ENCODE data around the genes HTR2A, MED4 and SETDB2.

DNA sequence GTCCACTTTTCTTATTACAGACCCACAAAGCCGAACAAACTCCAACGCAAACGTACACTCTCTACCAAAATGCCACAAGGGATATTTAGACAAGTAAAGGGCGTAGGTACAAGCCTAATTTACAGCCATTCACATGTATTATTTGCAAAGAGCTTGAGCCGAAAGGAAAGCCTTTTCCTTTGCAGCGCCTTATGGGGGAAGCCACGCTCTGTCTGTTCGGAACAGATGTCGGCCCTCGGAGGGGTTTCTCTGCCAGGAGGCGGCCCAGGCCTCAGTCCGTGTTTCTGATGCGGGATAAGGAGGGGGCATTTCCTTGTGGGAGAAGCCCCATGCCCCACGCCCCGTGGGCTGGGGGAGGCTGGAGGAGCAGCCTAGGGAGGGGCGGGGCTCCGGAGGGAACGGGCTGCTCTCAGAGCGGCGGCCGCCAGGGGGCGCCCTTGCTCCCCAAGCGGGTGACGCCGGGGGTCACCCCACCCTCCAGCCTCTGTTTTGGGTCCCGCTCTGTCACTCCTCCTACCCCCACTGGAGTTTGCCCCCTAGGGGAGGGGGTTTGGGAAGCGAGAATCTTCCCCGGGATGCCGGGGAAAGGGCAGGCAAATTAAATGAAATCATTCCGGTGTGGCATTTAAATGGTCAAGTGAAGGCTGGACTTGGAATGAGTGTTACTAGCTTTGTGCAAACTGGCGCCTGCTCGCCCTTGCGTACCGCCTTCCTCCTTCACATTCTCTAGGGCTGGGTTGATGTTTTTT is 2.9 kb downstream of the HTR2A start:
- RRBS: 2% methylated on average over 10 of the region's 34 CpGs

- RRBS: no CpG with 5 or more reads among the region's 12 CpGs
Observed at GRCh38 chr13:46896635-46897264, at the start of gene HTR2A. Gene HTR2A (minus strand): TSS chr13:46897053.

DNA sequence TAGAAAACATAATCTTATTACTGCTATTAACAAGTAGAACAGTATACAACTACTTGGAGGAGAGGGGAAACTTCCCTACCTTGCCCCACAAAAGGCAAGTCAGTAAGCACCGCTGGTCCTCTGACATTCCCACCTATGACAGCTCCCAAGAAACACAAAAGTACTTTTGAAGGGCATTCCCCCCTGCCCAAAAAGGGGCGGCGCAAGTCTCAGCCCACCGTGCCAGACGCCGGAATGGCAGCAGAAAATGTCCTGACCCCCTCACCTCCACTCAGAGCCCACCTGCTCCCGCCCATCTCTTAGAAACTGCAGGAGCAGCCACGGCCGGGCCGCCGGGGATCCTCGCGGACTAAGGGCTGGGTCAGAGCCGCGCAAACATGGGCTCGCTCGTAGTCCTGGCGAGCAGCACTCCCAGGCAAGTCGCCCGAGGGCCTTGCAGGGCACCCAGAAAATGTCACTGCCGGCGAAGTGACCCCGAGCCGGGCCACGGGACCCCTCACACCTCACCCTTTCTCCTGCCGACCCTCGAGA is 383 bp downstream of the SUCLA2 start:
- RRBS: 17% methylated on average over 1 of the region's 27 CpGs

GRCh38 chr13:48001950-48002464 is 934 bp upstream of the SUCLA2 start:
- RRBS: no CpG with 5 or more reads among the region's 7 CpGs

DNA sequence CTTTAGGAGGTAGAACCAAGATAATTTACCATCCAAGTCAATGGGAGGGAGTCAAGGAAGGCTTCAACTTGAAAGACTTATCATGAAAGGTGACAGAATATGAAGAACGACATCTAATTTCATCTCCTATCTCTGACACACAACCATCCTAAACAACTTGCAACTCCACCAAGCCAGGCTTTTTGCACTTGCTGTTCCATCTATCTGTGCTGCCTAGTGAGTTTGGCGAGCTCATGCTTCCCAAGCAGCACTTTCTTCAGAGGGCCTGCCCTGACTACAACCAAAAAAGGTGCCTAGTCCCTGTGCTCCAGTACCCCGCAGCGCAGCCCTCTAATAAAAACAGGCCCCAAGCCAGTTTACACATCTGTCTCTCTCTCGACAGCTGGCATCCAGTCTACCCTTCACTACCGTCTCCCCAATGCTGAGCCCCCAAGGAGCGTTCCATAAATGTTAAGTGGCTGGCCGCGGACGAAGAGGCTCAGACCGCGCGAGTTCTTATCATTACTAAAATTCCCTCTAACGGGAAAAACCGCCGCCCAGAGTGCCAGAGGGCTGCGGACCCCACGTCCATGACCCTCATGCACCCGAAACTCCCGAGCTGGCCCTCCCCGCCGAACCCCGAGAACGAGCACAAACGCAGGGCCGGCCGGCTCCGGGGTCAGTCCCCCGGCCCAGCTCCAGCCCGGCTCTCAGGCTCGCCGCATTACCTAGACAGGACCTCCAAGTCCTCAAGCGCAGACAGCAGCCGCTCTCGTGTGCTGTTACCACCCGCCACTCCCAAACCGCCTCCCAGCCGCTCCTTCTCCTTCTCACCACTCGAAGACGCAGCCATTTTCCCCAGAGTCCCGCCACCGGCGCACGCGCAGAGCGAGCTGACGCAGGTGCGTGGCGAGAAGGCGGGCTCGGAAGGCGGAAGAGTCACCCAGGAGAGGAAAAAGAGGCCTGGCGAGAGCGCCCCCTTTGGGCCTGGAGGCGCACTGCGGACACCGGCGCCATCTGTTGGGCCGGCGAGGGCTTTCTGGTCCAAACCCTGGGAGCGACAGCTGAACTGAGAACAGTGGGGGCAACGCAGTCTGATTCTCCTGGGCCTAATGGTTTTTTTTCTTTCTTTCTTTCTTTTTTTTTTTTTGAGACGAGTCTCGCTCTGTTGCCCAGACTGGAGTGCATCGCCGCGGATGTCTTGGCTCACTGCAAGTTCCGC is at the start of gene MED4:
Gene MED4 (minus strand): TSS at position 858 of the 1,201 bp plus-strand sequence.
- RRBS: no CpG with 5 or more reads among the region's 68 CpGs

GRCh38 chr13:48121788-48122124 is 26.9 kb upstream of the MED4 start:
- RRBS: no CpG with 5 or more reads among the region's 4 CpGs

DNA sequence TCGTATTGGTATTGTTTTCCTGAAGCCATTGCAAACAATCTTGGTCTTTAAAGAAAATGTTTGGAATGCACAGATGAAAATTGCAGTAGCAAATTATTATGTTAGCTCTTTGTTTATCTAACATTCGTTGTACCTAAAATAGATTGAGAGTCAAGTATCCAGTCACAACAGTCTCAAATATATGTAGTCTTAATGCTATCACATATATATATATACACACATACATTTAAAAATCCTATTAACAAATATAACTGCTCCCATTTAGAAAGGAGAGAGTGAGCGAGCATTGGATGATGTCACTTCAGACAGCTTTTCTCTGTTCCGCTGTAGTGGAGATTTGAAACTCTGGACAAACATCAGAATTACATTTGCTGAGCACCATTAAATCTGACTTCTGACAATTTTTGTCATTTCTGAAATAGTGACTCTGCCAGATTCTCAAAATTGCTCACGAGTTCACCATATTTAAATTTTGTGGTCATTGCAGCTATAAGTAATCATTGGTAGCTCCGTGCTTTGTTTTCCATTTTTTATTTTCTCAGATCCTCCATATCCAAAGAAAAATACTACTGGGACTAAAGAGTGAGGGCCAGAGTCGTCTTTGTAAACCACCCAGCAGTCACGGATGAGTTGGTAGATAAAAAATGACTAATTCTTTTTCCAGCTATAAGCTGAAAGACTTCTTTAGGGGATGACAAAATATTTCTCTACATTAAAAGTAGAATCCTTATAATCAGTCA is 2.0 kb downstream of the ITM2B start:
- RRBS: no CpG with 5 or more reads among the region's 8 CpGs

DNA sequence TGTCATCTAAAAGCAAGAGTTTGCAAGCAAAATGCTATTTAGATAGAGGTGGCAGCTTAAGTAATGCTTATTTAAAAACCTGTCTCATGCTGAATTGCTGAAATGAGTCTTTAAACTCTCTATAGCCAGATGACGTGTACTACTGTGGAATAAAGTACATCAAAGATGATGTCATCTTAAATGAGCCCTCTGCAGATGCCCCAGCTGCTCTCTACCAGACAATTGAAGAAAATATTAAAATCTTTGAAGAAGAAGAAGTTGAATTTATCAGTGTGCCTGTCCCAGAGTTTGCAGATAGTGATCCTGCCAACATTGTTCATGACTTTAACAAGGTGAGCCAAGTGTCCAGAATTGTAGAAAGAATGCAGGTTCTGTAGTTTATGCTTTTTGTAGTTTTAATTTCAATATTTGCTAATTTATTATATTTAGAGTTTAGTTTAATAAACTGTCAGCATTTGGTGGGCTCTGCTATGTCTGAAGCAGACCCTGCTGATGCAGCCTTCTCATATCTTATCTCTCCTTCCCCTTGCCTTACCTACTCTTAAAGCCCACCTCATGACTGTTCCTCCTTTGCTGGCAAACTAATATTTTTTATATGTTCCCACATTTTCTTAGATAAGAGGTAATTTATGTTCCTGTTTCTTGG is 23.2 kb downstream of the ITM2B start:
- RRBS: no CpG with 5 or more reads among the region's 1 CpG

DNA sequence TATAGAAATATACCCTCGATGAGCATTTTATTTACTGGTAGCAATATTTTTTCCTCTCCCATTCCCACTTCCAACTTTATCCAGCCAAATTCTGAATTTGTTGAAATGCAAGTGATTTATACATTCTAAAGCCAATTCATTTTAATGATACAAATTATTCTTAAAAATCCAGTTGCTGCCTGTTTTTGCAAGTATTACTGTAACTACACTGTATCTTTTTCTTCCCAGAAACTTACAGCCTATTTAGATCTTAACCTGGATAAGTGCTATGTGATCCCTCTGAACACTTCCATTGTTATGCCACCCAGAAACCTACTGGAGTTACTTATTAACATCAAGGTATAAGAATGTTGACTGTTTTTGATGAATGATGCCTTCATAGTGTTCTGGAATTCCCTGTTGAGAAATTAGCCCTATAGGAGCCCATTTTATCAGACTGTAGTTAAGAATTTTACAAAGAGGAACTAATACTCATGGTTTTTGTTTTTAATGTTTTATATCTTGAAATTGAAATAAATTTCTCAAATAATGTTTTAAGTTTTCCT is 25.0 kb downstream of the ITM2B start:
- RRBS: no CpG with 5 or more reads among the region's 1 CpG

GRCh38 chr13:48258656-48259200 is 25.7 kb downstream of the ITM2B start:
- RRBS: no CpG with 5 or more reads among the region's 4 CpGs

DNA sequence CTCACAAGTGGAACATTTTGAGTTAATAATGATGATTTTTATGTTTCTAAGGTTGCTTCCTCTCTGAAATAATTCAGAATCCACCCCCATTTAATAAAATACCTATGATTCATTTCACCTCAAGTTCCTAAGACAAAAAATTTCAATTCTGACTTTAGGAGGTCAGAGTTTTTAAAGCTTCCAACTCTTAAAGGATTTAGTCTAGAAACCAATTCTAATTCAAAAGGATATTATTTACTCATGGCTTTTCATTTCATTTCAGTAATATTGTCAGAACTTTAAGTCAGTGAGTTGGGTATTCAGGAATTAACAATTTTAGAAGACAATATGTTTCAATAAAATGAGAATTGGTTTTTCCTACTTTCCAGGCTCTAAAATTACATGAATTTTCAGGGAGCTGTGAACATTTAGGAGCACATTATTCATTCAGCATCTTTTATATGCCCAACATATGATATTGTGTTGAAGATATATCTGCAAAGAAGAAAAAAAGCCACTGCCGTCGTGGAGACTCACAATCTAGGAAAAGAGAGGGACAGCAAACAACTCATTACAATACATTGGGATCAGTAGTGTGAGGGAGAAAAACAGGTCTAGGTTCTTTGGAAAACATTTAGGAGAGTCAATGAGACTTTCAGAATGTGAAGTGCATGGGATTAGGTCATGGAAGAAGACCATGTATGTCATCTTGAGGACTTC is 29.3 kb downstream of the ITM2B start:
- RRBS: no CpG with 5 or more reads among the region's 2 CpGs

GRCh38 chr13:48411816-48412266 is 1.1 kb downstream of the LPAR6 start:
- RRBS: no CpG with 5 or more reads among the region's 8 CpGs

DNA sequence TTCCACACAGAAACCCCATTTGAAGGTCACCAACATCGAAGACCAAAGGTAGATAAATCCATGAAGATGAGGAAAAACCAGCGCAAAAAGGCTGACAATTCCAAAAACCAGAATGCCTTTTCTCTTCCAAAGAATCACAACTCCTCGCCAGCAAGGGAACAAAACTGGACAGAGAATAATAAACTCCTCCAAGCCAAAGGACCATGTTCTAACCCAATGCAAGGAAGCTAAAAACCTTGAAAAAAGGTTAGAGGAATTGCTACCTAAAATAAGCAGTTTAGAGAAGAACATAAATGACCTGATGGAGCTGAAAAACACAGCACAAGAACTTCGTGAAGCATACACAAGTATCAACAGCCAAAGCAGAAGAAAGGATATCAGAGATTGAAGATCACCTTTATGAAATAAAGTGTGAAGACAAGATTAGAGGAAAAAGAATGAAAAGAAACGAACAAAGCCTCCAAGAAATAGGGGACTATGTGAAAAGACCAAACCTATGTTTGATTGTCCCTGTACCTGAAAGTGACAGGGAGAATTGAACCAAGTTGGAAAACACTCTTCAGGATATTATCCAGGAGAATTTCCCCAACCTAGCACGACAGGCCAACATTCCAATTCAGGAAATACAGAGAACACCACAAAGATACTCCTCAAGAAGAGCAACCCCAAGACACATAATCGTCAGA is 4.6 kb upstream of the LPAR6 start:
- RRBS: no CpG with 5 or more reads among the region's 7 CpGs

- RRBS: no CpG with 5 or more reads among the region's 5 CpGs
Observed at GRCh38 chr13:48586373-48586880, 53.5 kb upstream of the RCBTB2 start.

- RRBS: no CpG with 5 or more reads among the region's 3 CpGs
Observed at GRCh38 chr13:48660508-48661027, 6.8 kb downstream of the CYSLTR2 start.

- RRBS: no CpG with 5 or more reads among the region's 5 CpGs
Observed at GRCh38 chr13:48775959-48776375, 122.2 kb downstream of the CYSLTR2 start.

- RRBS: no CpG with 5 or more reads among the region's 4 CpGs
Observed at GRCh38 chr13:49113006-49113453, 107.1 kb upstream of the MLNR start.

DNA sequence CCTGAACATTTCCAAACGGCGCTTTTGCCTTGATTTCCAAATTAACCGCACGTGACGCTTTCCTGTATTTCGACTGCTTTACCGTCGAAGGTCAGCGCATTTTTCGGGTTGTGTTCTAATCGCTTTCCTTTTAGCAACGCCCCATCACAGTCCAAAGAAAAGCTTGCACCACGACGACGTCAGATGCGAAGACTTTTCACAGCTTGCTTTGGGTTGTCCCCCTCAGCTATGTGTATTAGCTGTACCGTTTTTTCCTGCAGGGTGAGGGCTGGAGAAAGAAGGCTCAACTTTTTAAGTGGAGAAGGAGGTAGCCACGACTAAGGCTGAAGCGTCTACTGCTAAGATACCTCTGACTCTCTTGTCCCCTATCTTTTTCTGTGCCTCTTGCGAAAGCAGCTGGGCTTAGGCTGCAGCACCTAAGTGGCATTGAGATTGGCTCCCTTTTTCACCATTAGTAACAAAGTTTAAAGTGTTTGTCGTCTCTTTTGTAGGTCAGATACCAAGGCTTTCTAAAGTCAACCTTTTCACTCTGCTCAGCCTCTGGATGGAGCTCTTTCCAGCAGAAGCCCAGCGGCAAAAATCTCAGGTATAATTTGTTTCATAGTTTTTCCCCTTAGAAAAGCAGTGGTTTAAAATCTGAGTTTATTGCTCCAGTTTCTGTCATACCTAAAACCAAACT is 794 bp downstream of the CDADC1 start:
- RRBS: no CpG with 5 or more reads among the region's 22 CpGs

DNA sequence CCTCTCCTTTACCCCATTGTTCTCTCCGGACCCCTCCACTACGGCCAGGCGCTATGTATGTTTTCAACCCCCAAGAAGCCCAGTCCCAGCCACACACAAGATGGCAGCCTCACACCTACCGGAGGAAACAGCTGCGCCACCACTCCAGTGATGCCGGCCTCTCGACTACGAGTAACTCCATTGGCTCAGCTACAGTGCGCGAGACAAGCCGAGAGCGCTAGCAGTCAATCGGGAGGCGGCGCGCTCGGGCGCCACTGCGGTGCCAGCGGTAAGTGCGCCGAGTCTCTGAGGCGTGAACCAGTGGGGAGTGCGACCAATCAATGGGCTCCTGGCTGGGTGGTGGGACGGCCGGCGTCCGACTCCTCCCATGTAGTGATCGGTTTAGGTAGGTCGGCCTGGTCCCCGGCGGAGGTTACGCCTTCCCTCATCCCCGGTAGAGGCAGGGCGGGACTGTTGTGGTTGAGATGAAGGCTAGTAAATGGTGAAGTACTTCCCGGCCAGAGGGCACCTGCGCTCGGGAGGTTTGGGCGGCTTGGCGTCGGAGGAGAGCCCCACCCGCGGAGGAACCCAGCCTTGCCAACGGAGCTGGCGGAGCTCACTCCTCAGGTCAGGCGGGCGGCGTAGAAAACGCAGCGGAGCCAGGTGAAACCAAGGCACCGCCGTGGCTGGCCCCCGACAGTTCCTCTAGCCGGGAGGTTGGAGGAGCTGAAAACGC is at the start of gene SETDB2:
Gene SETDB2 (plus strand): TSS at position 408 of the 715 bp plus-strand sequence.
- RRBS: 2% methylated on average over 14 of the region's 55 CpGs

DNA sequence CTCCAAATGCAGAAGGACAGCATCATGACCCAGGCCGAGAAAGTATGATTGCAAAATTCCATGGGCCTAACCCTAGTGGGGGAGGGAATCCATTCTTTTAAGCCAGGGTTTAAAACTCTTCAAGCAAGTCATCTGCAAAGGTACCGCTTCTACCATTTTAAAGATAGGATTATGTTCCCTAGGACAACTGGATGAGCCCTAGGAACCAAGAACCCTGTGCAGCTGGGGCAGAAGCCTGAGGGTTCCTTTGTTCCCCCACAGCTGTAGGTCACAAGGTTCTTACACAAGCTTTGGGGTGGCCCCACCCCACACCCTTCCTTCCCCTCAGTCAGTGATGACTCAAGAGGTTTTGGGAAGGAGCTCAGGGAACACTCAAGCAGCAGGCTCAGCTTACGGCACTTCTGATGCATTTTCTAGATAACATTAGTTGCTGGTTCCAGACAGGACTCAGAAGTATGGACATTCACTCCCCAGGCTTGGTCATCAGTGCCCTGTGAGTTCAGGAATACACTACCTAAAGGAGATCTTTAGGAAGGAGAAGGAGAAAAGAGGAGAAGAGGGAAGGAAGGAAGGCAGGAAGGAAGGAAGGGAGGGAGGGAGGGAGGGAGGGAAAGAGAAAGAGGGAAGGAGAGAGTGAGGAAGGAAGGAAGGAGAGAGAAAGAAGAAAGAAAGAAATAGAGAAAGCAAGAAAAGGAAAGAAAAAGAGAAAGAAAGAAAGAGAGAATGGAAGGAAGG is 13.7 kb downstream of the ARL11 start:
- RRBS: no CpG with 5 or more reads among the region's 3 CpGs